H9 (cell line): ENCODE measurements around the gene HSPA13.

- PRO-cap = unidirectional peak, minus-strand start at chr21:6371986
These were observed 4149.6 kb upstream of the TPTE start for GRCh38 chr21:6371811-6372114.

- PRO-cap = no peak
These were observed 57.9 kb downstream of the RBM11 start for GRCh38 chr21:14273551-14274532.

GRCh38 chr21:14382619-14383656, at the start of gene HSPA13:
Gene HSPA13, minus strand, starts transcription at chr21:14383146.
- PRO-cap = bidirectional peak, plus-strand start at chr21:14382739, minus-strand start at chr21:14382539; bidirectional peak, plus-strand start at chr21:14382877, minus-strand start at chr21:14382791; bidirectional peak, plus-strand start at chr21:14382911, minus-strand start at chr21:14382963; unidirectional peak, minus-strand start at chr21:14383027; bidirectional peak, plus-strand start at chr21:14383508, minus-strand start at chr21:14383143

DNA sequence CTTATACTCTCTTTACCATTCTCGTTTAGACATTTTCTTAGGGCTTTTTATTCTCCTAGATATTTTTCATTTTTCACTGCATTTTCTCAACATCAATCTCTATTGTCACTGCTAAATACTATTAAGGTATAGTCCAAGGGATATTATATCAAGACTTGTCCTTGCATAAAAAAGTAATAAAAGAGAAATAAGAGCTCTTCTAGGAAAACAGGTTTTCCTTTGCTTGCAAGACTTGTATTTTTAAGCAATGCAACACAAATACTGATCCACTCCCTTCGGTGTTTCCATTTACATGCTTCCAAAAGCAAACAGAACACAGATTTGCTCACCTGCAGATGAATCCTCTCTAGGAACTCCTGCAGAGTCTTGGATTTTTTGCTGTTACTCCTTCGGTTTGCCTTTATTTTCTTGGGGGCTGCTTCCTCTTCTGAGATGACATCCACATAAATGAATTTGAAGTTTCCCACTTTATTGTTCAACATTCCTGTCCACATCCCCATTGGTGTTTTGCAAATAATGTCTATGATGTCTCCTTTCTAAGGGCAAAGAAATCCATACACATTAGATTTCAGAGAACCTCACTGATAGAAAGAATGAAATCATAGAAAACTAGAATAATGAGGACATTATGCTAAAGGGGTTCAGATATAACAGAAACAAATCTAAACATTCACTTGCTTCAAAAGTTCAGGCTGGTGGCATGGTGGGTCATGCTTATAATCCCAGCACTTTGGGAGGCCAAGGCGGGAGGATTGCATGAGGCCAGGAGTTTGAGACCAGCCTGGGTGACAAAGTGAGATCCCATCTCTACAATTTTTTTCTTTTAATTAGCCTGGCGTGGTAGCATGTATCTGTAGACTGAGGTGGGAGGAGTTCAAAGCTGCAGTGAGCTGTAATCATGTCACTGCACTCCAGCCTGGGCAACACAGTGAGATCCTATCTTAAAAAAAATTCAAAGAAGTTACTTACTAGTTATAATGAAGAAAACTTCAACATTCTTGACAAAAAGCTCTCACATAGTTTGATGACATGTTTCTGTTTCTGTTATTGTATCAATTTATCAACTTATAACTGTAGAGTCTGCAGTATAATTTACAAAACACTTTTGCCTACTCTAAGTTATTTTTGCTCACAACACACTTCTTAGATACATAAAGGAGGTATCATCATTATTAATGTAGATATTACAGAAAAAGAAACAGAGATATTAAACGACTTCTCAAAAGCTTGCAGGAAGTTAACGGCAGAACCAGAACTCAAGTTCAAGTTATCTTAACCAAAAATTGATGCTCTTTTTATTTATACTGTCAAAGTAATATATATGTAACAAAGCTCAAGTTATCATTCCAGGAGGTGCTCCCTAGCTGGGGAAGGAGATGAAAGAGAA, 45.4 kb downstream of the SAMSN1 start:
- PRO-cap = no peak

DNA sequence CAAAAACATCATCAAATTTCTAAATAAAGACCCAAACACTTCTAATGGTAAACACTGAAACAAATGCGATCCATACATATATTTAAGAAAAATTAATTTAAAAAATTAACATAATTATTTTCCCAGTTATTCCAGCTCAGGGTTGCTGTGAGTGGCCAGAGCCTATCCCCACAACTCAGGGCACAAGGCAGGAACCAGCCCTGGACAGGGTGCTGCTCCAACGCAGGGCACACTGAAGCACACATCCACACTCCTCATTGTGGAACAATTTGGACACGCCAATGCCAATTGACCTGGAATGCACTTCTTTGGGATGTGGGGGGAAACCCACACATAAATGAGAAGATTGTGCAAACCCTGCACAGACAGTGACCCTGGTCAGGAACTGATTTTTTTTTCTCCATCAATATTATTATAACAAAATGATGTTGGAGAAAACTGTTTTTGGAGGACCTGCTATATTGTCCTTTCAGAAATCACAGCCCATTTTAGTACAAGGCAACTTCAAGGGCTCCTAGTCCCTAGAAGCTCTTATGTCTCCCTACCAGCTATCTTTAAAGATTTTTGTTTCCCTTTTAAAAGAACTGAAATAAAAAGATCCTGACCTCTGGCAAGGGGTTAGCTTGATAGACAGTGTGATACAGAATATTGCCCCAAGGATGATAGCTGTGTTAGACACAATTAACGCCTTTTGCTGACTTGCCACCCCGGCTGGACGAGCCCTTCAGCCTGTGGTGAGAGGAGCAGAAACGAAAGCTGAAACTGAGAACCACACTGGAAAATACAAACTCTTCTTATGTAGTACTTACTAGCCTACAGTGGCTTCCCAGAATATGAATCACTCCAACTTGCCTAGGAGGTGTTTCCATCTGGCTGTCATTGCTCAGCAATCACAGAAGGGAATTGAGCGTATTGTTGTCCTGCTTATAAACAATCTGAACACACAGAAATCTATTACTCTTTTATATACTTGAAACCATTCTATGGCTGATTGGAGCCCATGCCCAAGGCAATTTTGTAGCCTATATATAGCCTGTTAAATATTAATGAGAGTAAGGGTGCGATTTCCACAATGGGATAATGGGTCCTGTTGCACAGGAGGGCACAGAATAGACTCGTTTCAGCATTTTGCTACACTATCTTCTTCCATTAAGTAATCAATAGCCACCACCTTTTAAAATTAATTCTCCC, 23.1 kb downstream of the SAMSN1 start:
- PRO-cap = no peak

DNA sequence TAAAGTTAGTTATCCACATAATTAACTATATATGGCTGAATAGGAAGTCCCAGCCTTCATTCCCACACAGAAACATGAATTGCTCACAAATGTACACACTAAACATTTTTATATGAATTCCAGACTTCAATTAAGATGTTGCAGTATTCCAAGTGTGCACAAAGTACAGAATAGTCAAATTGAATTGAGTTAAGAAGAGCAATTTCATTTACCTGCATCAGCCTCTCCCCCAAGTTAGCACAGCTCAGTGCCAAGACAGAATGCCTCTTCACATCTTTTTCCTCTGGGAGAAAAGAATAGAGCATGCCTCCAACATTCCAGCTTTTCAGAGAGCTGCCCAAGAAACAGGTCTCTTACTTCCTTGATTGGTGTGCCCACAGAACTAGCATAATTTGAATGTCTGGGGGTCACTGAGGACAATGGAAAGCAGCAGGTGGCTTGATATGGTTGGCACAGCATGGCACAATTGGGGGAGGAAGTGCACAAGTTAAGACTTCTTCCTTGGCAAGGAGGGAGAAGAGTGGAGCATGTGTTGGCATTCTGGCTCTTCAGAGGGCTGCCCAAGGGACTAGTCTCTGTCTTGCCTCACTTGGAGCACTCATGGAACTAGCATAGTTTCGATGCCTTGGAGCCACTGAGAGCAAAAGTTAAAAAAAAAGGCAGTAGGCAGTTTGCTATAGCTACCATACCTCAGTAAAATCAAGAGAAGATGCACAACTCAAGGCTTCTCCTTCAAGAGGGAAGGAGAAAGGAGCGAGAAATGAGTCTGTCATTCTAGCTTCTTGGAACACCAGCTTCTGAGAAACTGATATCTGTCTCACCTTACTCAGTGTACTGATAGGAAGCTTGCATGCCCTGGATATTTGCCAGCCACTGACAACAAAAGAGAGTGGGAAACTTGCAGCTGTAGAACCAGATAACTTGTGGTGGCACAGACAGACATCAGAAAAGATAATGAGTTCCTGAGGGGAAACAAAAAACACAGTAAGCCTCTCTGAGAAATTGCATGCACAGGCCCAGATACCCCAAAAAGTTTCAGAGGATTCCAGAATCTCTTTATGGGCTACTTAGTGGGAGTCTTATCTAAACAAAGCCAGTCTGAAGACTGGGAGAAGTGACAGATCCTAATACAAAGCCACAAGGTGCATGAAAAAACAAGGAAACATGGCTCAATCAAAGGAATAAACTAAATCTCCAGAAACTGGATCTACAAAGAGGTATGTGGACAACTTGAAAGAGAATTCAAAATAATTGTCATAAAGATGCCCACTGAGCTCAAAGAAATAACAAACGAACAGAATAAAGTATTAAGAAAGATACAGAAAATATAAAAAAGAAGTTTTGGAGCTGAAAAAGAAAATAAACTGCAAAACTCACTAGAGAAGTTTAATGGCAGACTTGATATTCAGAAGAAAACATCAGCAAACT, 207.5 kb upstream of the SAMSN1 start:
- PRO-cap = no peak

- PRO-cap = no peak
These were observed 70.0 kb upstream of the NRIP1 start for GRCh38 chr21:15134752-15135279.

DNA sequence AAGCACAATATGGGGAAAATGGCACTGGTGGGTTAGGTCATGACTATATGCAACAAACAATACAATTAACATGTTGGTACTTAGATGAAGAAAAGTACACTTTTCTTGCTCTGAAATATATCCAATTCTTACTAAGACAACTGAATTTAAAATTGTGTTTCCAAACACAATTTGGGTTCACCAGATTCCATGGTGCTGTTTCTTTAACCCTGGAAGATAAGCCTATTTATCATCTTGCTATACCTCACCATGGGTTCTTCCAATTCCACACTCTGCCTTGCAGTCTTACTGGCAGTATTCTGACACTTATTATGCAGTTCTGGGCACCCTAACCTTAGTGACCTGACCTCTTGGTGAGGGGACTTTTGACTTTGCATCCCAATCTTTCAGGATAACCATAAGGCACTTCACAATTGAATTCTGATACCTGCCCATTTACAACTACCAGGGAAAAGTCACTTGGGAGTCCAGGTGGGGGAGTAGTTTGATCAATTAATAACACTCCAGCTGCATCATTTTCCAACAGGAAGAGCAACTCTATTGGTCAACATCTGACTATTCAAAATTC, 177.1 kb upstream of the NRIP1 start:
- PRO-cap = unidirectional peak, minus-strand start at position 304 of the sequence

DNA sequence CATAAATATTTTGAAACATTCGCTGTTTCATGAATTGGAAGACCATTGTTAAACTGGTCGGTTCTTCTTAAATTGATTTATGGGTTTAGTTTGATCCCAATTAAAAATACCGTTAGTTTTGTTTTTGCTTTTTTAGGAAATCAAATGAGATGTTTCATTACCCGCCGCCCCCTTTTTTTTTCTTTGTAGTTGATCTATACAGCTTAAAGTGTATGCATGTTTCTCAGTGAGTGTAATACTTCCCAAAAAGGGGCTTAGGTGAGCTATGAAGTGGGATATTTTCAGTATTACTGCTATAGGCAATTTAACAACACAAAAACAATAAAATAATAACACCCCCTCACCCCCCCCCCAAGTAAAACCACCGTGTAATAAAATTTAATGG, 57.8 kb downstream of the USP25 start:
- PRO-cap = no peak

- PRO-cap = unidirectional peak, minus-strand start at chr21:16194267
These were observed 464.4 kb downstream of the USP25 start for GRCh38 chr21:16193879-16194813.

- PRO-cap = no peak
These were observed 482.0 kb downstream of the USP25 start for GRCh38 chr21:16211607-16212432.

- PRO-cap = no peak
These were observed 529.1 kb downstream of the USP25 start for GRCh38 chr21:16258856-16259369.

GRCh38 chr21:16419957-16420783, 690.4 kb downstream of the USP25 start:
- PRO-cap = no peak

DNA sequence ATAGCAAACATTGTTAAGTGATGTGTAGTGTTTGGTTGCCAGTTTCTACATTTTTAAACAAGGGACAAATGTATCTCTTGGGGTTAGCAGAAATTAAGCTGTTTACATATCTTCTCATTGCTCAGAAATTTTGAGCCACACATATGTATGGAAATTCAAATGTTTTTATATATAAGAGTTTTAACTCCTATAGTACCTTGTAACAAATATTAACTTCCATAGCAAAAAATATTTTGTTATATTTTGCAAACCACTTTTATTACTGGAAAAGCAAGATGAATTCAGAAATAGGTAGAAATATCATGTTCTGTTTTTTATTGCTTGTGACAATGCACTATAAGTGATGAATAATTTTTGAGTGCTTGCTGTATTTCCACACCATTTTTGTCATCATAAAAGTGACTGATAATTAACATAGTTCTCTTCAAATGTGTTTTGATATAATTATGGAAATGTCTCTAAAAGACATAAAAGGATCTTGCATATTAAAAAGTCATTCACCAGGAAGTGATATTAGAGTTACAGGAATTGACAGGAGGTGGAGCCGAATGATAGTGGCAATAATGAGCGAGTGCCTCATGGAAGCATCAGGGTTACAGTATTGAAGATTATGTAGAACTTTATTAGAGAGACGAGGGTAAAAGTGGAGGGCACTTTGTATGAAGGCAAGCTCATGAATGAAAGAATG, 775.3 kb downstream of the USP25 start:
- PRO-cap = no peak

DNA sequence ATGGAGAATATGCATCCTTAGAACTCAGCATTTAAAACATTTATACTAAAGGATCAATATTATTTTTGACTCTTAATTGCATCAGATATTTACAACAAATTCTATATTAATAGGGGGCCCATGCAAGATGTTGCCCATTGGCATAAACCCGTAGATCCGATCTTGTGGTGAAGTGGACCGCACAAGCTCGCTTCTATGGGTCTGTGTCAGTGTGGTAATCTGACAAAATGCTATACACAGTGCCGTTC, 809.1 kb downstream of the USP25 start:
- PRO-cap = no peak

DNA sequence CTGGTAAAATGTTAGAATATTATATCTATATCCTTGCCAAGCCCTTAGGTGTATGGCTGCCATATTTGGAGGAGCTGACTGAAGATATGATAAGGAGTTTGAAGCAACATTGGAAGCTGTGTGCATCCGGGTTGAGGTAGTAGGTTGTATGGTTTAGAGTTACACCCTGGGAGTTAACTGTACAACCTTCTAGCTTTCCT, 809.8 kb downstream of the USP25 start:
- PRO-cap = no peak

DNA sequence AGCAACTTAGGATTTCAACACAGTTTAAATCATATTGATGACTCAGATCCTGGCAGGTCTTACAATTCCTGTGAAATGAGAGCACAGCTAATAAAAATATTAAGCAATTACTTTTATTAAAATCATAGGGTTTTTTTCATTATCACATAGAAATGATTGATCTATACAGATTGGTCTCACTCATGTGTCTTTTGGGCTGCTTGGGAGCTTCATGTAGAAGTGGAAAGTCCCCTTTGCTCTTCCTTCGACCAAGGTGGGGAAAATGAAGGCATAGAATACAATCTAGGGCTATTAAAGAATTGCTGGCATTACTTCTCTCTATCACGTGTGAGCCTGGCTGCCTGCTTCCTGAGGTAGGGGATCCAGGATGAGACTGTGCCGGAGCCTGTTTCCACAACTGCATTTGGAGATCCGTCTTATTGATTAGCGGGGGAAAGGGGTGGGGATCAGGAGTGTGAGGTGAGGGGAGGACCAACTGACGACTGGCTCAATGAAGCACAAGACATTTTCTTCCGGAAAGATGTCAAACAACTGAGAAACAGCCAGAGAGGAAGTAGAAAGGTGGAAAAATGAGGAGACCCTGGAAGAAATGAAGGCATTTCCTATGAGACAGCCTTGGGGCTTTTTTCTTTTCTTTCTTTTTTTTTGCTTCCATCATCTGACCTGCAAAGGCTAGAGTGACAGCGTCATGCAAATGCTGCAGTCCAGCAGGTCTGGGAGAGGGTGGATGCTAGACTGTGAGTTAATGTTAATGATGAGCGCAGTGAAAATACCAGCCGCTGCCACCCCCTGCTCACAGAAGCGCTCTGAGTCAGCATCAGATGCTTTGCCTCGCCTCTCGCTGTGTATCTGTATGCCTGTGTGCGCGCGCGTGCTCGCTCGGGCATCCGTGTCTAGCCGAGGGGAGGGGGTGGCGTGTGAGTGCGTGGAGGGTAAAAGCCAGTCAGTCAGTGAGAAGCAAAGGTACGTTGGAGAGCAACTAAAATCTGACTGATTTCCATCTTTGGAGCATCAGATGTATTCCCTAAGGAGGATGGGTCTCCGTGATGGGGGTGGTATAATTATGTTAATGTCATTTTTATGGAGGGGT, 858.3 kb downstream of the USP25 start:
- PRO-cap = unidirectional peak, minus-strand start at position 808 of the sequence

GRCh38 chr21:17425872-17426179, 87.0 kb upstream of the CXADR start:
- PRO-cap = no peak

- PRO-cap = no peak
These were observed 9.9 kb downstream of the CXADR start for GRCh38 chr21:17522781-17523102.

DNA sequence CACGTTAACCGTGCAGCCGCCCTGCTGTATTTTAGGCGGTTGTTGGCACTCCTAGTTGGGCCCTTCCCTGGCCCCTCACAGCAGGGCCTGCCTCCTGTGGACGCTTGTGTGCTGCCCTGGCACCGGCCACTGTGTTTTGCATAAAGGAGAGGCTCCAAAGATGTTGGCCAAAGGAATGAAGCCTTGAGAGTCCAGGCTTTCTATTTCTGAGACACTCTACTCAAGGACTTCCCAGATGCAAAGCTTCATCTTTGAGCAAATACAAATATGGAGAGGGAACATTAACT, 683 bp upstream of the BTG3 start:
- PRO-cap = no peak